Right atrium auricular region (tissue), 2 donors: ENCODE data around the gene NPL.

- PRO-cap, result no peak
- RAMPAGE, long total RNA, 2 experiments, result no peak in any of the 2 experiments
These were observed 31.9 kb upstream of the LHX4 start for GRCh38 chr1:180197743-180199074.

GRCh38 chr1:180199469-180200328 lies 30.4 kb upstream of the LHX4 start:
- PRO-cap, result no peak
- RAMPAGE, long total RNA, 2 experiments, result no peak in any of the 2 experiments

DNA sequence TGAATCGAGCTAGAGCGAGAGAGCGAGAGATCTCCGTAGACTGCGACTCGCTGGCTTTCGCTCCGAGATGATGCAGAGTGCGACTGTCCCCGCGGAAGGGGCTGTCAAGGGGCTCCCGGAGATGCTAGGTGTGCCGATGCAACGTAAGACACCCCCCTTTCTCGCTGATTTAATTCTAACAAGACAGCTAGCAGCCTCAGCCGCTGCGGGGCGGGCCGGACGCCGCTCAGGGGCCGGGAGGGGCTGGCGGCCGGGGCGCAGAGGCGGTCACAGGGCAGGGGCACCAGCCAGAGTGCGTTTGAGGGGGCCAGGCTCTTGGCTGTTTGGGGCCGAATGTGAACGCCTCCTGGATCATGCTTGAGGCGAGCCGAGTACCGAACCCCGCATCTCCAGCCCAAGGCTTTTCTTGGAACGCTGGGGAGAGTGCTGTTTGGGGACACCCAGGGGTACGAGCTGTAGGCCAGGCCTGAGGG lies 435 bp downstream of the LHX4 start:
- PRO-cap, result no peak
- RAMPAGE, long total RNA, 2 experiments, result no peak in any of the 2 experiments

DNA sequence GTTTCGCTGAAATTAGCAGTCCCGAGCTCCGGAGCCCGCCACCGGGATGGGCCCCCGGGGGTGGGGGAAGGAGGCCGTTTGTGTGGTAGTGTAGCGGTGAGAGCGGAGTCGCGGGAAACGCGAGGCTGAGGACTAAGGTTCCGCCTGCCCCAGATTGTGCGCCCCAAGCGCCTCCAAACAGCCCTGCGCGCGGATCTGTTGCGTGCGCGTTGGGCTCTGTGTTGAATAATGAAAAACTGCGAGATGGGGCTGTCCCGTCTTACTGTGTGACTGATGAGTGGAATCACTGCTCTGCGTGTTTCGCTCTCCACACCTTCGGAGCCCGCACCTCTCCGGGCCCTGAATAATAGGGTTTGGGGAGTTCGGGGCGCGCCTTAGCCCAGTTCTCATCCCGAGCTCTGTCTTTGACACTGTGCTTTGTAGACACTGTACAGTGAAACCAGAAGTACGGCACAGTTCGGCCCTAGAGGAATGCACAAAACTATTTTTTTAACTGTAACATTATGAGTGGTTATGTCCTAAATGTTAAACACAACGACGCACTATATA lies 468 bp upstream of the ACBD6 start:
- PRO-cap, result bidirectional peak, plus-strand start at position 259 of the sequence, minus-strand start at position 62 of the sequence; unidirectional peak, minus-strand start at position 412 of the sequence
- RAMPAGE, long total RNA, 2 experiments, result no peak in any of the 2 experiments

DNA sequence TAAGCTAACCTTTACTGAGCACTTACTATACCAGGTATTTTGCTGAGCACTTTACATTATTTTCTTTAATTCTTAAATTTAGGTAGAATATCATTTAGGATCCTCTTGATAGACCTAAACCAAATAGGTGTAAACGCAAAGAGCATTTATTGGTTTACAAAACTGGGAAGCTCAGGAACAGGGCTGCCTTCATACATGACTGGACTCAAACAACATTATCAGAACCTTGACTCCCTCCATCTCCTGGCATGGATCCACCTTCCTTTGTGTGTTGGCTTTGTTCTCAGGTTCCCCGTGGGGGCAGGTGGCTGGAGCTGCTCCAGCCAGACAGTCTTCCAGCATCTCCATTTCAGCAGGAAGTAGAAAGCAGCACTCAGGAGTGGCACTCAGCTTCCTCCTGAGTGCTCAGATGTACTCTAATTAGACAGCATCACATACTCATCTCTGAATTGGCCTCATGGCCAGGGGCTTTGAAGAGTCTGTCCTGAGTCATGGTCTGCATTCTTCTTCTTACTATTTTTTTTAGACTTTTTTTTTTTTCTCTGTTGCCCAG lies 45.3 kb upstream of the XPR1 start:
- PRO-cap, result no peak
- RAMPAGE, long total RNA, 2 experiments, result no peak in any of the 2 experiments

- PRO-cap, result no peak
- RAMPAGE, long total RNA, 2 experiments, result no peak in any of the 2 experiments
These were observed 1.9 kb downstream of the XPR1 start for GRCh38 chr1:180633724-180634094.

GRCh38 chr1:182210393-182210720 lies 148.8 kb upstream of the ZNF648 start:
- PRO-cap, result unidirectional peak, minus-strand start at chr1:182210541
- RAMPAGE, long total RNA, 2 experiments, result no peak in any of the 2 experiments

GRCh38 chr1:182291511-182292222 lies 99.9 kb downstream of the GLUL start:
- PRO-cap, result no peak
- RAMPAGE, long total RNA, 2 experiments, result no peak in any of the 2 experiments

DNA sequence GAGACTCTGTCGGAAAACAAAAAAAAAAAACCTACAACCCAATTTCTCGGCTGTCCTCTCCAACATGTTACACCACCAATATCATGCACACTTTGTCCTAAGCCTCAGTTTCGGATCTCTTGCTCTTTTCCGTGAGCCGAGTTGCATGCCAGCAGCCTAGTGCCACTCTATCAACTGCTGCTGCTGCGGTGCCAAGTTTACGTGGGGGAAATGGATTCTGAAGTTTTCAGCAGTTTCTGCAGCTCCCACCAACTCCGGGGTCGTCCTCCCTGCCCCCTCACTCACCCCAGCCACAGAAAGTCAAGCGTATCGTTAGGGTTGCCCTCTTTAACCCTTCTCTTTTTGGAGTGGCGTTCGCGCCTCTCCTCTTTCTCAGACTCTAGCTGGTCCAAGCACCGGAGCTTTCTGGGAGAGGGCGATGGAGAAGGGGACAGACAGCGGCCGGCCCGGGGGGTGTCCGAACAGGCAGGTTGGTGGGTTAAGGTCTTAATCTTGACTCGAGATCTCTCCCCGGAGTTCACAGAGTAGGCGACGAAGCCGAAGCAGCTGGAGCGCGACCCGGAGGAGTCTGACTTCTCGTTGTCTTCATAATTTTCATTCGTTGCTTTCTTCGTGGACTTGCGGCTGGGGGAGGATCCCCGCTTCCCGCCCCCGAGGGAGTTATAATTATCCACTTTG lies 1.2 kb downstream of the GLUL start:
- PRO-cap, result no peak
- RAMPAGE, long total RNA, 2 experiments, result no peak in any of the 2 experiments

GRCh38 chr1:182585938-182586912 lies 2.8 kb downstream of the RNASEL start:
- PRO-cap, result no peak
- RAMPAGE, long total RNA, 2 experiments, result no peak in any of the 2 experiments

DNA sequence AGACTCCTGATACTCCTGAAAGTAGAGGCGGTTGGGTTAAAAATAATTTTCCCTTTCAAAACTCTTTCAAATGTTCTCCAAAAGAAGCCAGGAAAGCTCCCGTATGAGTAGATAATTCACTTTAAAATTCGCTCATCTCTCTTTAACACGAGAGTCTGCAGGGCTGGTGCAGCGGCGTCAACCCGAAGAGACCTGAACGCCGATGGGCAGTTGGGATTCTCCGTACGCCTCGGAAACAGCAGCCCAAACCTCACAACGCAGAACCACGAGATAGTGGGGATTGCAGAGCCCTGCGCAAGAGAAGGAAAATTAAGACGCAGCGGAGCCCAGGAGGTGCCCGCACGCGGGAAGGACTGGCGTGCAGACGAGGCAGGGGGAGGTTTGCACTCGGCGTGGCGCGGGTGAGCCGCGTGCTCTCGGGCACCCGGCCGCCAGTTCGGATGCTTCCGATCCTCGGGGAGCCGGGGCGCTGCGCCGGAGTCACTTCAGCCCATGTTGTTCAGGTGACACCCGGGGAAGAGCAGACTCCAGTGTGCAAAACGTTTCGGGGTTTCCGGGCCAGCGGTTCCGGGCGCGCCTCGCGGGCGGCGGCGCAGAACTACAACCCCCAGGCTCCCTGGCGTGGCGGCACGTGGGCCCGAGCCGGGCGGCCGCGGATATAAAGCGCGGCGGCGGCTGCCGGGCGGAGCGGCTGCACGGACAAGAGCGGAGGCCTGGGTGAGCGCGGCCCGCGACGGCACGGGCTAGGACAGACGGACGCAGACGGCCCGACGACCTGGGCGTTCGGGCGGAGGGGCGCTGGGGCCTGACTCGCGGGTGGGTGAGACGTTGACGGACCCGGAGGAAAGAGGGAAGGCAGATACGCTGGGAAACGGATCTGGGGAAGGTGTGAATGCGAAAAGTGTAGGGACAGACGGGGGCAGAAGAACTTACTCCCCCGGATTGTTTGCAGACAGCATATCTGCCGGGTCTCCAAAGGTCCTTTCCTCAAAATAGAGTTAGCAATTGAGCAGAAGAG lies at the start of gene NPL:
NPL (plus strand) TSS at position 685 of the 1,018 bp plus-strand sequence.
- PRO-cap, result bidirectional peak, plus-strand start at position 688 of the sequence, minus-strand start at position 553 of the sequence
- RAMPAGE, long total RNA, 2 experiments, result start-site peak on the plus strand in 2 of 2 experiments, centred at positions 683 to 686 of the sequence, 162 to 181 reads per replicate

- PRO-cap, result no peak
- RAMPAGE, long total RNA, 2 experiments, result no peak in any of the 2 experiments
These were observed 19.7 kb downstream of the DHX9 start for GRCh38 chr1:182858427-182859694.

- PRO-cap, result no peak
- RAMPAGE, long total RNA, 2 experiments, result no peak in any of the 2 experiments
These were observed 39.8 kb downstream of the DHX9 start for GRCh38 chr1:182878749-182879584.

GRCh38 chr1:182890677-182891455 lies 51.7 kb downstream of the DHX9 start:
- PRO-cap, result no peak
- RAMPAGE, long total RNA, 2 experiments, result no peak in any of the 2 experiments

- PRO-cap, result no peak
- RAMPAGE, long total RNA, 2 experiments, result no peak in any of the 2 experiments
These were observed 37.3 kb downstream of the LAMC1 start for GRCh38 chr1:183060375-183061096.

GRCh38 chr1:183103221-183103698 lies 80.0 kb downstream of the LAMC1 start:
- PRO-cap, result no peak
- RAMPAGE, long total RNA, 2 experiments, result no peak in any of the 2 experiments

GRCh38 chr1:183127051-183127638 lies 58.9 kb upstream of the LAMC2 start:
- PRO-cap, result no peak
- RAMPAGE, long total RNA, 2 experiments, result start-site peak on the plus strand in 2 of 2 experiments, at chr1:183127231-183127402 at its widest, 148 to 220 reads per replicate

DNA sequence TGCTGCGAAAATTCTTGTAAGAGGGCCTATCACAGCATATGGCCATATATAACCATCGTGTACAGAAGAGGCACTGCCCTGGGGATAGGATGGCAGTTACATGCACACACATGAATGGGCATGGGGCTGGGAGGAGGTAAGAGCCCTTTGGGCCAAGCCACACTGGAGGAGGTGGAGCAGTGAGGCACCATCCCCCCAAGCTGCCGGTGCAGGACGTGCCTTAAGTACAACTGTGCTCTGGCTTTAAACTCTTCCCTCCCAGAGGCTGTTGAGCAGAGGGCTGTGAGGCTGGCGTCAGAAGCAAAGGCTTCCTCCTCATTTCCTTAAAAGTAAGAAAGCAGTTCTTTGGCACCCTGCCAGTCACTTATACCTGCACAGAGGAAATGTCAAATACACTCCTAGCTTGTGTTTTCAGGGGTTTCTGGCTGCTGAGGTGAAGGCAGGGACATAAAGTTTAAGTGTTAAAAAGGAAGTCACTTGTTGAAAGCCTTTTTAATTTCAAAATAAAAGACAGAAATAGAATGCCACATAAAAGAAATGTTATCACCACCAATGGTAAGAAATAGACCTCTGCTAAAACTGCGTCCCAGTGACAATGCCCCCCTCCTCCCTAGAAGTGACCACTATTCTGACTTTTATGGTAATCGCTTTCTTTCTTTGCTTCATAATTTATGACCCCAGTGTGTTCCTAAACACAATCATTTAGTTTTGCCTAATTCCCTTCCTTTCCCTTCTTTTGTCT lies 33.0 kb downstream of the LAMC2 start:
- PRO-cap, result bidirectional peak, plus-strand start at position 272 of the sequence, minus-strand start at position 217 of the sequence
- RAMPAGE, long total RNA, 2 experiments, result no peak in any of the 2 experiments

- PRO-cap, result no peak
- RAMPAGE, long total RNA, 2 experiments, result no peak in any of the 2 experiments
These were observed 66.0 kb downstream of the LAMC2 start for GRCh38 chr1:183251936-183252626.

- PRO-cap, result no peak
- RAMPAGE, long total RNA, 2 experiments, result no peak in any of the 2 experiments
These were observed 5.1 kb downstream of the RGL1 start for GRCh38 chr1:183809778-183810657.